Right atrium auricular region (tissue), 2 donors: ENCODE data around the gene SEL1L2.

GRCh38 chr20:10637628-10637948 lies 36.2 kb downstream of the JAG1 start:
- PRO-cap, result no peak
- RAMPAGE, long total RNA, 2 experiments, result no peak in any of the 2 experiments

DNA sequence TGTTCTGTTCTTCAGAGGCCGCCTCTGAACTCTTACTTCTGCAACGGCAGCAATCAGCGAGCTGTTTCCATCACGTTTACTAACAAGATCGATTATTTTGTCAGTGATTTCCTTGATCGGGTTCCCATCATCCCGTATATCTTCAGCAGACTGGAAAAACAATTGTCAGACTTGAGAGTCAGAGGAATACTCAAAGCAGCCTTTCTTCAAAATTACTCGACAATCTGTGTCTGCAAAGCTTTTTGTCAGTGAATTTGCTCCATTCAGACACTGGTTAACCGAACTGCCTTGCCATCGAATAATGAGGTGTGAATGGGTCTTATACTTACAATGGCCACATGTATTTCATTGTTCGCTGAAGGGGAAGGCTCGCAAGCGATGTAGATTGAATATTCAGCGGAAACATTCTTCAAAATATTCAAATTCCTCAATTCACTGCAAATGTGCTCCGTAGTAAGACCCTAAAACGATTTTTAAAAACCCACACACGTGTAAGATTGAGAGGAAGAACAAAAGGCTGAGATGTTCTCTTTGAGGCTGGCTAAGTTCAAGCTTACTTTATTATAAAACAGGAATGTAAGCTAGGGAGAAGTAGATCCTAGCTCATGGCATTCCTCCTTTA lies 32.9 kb downstream of the JAG1 start:
- PRO-cap, result no peak
- RAMPAGE, long total RNA, 2 experiments, result no peak in any of the 2 experiments

DNA sequence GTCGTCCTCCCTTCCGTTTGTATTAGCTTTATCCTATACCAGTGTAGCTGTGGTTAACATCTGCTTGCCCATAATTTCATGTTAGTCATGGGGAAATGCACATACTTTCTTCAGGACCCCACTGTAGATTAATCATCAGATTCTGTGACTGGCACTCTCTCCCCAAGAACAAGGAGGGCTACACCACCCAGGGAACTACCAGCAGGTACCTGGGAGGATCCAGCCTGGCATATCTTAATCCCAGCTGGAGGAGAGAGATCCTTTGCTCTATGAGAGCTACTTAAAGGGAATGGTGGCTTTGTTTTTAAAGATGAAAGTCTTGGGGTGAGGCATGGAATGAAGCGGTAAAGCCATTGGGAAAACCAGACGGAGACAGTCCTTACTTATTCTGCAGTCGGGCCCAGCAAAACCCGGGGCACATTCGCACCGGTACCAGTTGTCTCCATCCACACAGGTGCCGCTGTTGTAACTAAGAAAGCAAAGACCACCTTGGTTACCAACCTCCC lies 30.4 kb downstream of the JAG1 start:
- PRO-cap, result no peak
- RAMPAGE, long total RNA, 2 experiments, result no peak in any of the 2 experiments

GRCh38 chr20:10739680-10740103 lies 65.9 kb upstream of the JAG1 start:
- PRO-cap, result no peak
- RAMPAGE, long total RNA, 2 experiments, result no peak in any of the 2 experiments

DNA sequence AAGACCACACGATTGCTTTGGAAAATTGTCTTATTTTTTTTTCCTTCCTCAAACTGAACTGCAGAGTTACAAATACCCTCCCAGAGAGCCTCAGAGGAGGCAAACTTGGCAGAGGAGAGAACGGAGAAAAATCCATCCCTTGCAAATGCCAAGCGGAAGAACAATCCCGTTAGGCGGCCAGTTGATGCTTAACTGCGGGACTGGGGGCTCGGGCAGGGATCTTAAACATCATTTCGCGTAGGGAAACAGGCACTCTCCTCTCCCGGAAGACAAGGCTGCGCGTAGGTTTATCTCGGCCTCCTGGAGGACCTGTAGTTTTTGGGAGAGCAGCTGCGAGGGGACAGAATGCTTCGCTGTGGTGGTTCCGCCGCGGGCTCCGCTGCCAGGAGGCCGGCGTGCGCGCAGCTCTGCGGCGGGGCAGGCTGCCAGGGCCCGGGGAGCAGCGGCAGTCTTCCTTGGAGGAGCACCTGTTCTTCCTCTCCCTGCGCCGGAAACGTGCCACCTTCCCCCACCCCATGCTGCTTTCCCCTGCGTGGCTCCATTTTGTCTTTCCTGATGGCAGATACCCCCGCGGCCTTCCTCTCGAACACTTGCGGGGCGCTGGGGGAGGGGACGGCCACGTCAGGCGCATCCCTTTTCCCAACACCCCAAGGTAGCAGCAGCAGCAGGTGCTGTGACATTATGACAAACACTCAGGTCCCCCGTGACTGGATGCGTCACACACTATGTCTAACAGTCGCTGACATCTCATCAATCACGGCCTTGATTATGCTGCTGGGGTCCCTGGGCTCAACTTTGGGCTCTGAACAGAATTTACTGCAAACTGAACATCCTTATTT lies 230.8 kb upstream of the BTBD3 start:
- PRO-cap, result no peak
- RAMPAGE, long total RNA, 2 experiments, result no peak in any of the 2 experiments

GRCh38 chr20:12977957-12978265 lies 30.9 kb upstream of the SPTLC3 start:
- PRO-cap, result no peak
- RAMPAGE, long total RNA, 2 experiments, result no peak in any of the 2 experiments

DNA sequence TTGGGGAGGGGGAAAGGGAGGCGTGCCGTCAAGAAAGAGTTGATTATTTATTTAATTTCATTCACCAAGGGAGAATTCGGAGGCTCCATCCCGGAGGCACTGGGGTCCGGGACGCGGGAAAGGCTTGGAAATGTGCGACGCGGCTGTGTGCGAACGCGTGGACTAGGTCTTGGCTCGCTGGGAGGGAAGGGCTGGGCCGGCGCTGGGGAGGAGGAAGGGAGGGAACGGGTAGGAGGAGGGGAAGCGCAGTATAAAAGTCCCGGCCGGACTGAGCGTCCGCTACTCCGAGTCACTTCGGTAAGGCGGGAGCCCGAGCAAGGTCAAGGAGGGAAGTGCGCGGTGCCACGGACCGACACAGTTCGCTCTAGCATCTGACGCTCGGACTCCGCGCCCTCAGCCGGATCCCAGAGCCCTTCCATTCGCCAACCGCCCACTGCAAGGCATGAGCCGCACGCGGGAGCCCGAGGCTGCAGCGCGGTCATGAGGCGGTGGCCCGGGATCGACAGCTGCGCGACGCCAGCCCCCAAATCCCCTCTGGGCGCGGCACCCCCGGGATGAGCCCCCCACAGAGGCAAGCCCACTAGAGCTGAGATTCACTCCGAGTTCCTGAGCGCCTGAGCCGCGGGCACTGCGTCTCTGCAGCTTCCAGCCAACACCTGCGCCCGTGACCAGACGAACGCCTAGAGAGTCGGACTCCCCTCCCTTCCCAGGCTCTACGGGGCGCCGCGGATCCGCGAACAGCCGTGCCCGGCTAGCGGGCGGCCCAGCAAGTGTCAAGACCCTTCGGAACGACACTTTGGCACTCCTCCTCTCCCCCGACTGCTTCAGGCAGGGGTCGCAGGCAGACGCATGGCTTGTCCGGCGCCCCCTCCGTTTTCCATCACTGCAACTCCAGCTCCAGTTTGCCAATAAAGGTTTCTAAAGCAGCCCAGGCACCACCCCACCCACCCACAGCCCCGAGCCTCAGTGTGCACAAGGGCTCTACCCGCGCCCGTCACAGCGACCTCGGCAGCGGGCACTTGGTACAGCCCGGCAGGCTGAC lies 806 bp upstream of the ISM1 start:
- PRO-cap, result unidirectional peak, plus-strand start at position 282 of the sequence
- RAMPAGE, long total RNA, 2 experiments, result no peak in any of the 2 experiments

- PRO-cap, result no peak
- RAMPAGE, long total RNA, 2 experiments, result no peak in any of the 2 experiments
Measured at GRCh38 chr20:13272596-13273037, 51.5 kb downstream of the ISM1 start.

- PRO-cap, result no peak
- RAMPAGE, long total RNA, 2 experiments, result no peak in any of the 2 experiments
Measured at GRCh38 chr20:13342310-13343134, 121.4 kb downstream of the ISM1 start.

DNA sequence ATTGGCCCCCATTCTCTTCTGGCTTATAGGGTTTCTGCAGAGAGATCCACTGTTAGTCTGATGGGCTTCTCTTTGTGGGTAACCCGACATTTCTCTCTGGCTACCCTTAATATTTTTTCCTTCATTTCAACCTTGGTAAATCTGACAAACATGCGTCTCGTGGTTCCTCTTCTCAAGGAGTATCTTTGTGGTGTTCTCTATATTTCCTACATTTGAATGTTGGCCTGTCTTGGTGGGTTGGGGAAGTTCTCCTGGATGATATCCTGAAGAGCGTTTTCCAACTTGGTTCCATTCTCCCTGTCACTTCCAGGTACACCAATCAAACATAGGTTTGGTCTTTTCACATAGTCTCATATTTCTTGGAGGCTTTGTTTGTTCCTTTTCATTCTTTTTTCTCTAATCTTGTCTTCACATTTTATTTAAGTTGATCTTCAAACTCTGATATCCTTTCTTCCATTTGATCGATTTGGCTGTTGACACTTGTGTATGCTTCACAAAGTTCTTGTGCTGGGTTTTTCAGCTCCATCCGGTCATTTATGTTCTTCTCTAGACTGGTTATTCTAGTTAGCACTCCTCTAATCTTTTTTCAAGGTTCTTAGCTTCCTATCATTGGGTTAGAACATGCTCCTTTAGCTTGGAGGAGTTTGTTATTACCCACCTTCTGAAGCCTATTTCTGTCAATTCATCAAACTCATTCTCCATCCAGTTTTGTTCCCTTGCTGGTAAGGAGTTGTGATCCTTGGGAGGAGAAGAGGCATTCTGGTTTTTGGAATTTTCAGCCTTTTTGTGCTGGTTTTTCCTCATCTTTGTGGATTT lies 158.5 kb downstream of the ISM1 start:
- PRO-cap, result no peak
- RAMPAGE, long total RNA, 2 experiments, result no peak in any of the 2 experiments

DNA sequence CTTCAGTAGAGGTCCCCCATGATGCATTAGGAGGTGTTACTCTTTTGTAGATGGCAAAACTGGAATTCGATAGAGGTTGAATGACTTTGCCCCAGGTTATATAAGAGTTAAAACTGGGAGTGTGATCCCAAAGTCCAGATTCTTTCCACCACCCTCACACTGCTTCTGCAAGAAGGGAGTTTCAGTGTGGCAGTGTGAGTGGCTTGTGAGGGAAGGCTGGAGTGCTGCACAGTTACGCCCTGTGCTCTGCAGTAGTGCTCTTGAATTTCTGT lies 29.8 kb downstream of the NDUFAF5 start:
- PRO-cap, result no peak
- RAMPAGE, long total RNA, 2 experiments, result no peak in any of the 2 experiments

GRCh38 chr20:13990433-13990997 lies at the start of gene SEL1L2:
SEL1L2 (minus strand) TSS chr20:13990614.
- PRO-cap, result no peak
- RAMPAGE, long total RNA, 2 experiments, result no peak in any of the 2 experiments

DNA sequence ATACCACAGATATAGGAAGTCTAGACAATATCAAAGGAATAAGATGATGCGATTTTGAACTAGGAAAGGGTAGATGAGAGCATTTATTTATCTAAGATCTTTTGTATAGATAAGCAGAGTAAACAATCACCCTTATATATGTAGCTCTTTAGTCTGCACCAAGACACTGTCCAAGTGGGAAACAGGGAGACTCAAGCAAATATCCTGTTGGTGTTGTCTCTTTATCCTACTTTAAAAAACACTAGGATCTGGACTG lies 587.0 kb upstream of the FLRT3 start:
- PRO-cap, result no peak
- RAMPAGE, long total RNA, 2 experiments, result no peak in any of the 2 experiments

- PRO-cap, result no peak
- RAMPAGE, long total RNA, 2 experiments, result no peak in any of the 2 experiments
Measured at GRCh38 chr20:16379206-16380013, 193.8 kb downstream of the KIF16B start.

DNA sequence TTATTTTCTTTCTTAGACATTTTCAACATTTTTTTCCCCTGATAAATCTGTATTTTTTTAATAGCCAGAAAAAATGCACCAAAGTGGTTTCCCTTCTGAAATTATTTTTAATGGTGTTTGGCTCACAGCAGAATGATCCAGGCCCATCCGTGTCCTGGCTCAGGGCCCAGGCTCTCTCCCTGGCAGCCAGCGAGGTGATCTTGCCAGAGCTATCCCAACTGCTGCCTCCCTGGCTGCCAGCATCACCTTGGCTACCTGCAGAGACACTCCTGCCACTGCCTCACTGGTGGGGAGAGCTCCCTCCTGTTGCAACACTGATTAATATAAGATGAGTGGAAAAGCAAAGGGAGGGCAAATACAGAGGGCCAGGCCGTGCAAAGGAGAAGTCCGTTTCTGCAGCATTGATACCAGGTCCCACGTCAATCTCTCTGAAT lies 13.0 kb upstream of the DSTN start:
- PRO-cap, result no peak
- RAMPAGE, long total RNA, 2 experiments, result no peak in any of the 2 experiments

- PRO-cap, result no peak
- RAMPAGE, long total RNA, 2 experiments, result no peak in any of the 2 experiments
Measured at GRCh38 chr20:17611392-17611912, 41.6 kb downstream of the DSTN start.

GRCh38 chr20:17614350-17614918 lies 44.6 kb downstream of the DSTN start:
- PRO-cap, result unidirectional peak, minus-strand start at chr20:17614601
- RAMPAGE, long total RNA, 2 experiments, result no peak in any of the 2 experiments

DNA sequence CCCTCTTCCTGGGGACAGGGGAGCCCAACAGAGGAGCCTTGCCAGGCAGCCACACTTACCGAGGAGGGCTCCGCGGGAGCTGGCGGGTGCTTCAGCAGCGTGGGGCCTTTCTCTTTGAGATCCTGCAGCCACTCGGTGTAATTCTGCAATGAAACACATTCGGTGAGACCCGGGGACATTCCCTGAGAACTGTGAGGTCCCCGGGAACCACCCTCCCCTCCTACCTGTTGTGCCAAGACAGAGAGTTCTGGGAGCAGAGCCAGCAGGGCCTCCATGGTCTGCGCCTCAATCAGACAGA lies 51.7 kb downstream of the DSTN start:
- PRO-cap, result no peak
- RAMPAGE, long total RNA, 2 experiments, result no peak in any of the 2 experiments

- PRO-cap, result no peak
- RAMPAGE, long total RNA, 2 experiments, result no peak in any of the 2 experiments
Measured at GRCh38 chr20:17878451-17879139, 90.0 kb downstream of the SNX5 start.

DNA sequence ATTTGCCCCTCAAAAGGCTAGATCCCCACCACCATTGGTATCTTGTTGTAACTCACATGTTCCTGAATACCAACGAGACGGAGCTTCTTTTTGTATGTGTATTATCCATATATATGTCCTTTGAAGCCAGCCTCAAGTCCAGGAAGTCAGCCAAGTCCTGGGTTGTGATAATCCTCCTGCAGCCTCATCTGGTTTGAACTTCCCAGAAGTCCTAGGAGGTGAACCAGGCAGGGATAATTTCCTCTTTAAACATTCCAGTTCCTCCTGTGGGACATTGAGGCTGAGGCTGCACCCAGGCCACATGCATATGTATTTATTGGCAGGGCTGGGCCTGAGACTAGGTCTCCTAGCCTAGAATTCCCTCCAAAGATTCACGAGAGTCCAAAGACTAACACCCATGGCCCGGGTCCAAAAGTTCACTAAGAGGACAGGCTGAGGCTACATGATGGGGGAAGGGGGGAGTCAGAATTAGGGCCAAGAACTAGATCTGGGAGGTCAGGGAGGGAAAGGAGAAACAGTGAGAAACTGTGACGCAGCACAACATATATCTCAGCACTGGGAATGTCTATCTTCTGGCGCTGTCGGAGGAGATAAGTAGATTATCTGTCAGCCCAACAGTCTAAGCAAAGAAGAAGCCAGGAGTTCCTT lies 43.4 kb downstream of the SNX5 start:
- PRO-cap, result no peak
- RAMPAGE, long total RNA, 2 experiments, result no peak in any of the 2 experiments